ENCODE data around the gene OGDHL.

DNA sequence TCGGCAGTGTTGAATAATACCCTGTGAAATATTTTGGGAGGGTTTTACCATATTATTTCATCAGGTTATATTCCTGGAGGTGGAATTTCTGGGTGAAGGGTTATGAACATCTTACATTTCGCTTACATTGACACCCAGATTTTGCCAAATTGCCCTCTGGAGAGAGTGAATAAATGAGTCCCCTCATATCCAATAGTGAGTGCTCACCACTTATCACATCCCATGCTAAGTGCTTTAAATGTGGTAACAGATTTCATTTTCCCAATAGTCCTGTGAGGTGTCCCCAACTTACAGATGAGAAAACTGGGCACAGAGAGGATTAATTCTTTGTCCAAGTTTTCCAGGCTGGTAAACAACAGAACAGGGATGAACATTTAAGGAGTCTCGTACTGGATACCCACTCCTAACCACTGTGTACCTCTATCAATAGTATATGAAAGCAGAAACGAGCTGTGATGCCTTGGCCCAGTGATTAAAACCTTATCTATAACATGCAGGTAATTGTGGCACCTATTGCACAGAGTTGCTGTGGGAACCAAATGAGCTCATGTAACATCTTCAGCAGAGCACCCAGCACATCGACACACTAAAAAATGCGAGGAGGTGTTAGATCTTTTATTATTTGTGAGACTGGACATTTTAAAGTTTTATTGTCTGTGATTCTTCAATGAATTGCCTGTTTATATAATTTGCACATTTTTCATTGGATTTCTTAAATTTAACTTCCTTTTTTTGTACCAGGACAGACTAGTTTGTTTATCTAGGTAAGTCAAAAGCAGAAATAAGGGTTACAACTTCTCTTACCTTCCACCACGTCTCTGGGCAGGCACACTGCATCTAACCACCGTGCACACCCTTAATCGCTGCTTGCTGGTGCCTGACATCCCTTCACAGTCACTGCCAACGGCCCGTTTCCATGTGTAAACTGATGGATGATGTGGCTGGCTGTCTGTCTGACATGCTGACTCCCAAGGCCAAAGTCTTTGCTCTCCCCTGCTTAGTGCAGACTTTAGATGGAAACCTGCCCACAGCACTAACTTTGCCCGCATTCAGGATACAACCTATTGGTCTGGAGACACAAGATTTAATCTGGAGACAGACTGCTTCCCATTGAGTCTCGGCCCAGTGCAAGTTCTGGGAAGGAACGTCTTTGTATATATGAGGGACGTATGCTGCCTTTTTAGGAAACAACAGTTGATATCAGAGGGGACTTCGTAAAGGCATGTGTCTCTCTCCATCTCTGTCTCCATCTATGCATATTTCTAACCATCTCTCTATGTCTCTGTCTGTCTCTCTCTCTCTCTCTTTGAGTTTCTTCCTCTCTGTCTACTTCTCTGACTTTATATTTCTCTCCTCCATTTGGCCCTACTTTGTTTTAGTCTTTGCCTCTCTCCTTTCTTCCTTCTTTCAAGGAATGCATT, 1.3 kb downstream of the TMEM273 start:
- PRO-cap = no peak

DNA sequence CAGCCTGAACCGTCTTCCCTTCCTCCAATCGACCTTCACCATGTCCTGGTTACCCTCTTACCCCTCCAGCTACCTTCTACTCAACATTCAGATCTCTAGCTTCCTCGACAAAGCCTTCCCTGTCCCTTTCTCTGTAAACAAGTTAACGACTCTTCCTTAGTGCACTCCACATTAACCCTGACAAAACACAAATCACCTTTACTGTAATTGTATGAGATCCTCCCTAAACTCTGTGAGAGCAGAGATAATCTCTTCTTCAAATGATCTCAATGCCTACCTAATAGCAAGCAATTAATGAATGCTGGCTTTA, 42.9 kb downstream of the ERCC6 start:
- PRO-cap = no peak

DNA sequence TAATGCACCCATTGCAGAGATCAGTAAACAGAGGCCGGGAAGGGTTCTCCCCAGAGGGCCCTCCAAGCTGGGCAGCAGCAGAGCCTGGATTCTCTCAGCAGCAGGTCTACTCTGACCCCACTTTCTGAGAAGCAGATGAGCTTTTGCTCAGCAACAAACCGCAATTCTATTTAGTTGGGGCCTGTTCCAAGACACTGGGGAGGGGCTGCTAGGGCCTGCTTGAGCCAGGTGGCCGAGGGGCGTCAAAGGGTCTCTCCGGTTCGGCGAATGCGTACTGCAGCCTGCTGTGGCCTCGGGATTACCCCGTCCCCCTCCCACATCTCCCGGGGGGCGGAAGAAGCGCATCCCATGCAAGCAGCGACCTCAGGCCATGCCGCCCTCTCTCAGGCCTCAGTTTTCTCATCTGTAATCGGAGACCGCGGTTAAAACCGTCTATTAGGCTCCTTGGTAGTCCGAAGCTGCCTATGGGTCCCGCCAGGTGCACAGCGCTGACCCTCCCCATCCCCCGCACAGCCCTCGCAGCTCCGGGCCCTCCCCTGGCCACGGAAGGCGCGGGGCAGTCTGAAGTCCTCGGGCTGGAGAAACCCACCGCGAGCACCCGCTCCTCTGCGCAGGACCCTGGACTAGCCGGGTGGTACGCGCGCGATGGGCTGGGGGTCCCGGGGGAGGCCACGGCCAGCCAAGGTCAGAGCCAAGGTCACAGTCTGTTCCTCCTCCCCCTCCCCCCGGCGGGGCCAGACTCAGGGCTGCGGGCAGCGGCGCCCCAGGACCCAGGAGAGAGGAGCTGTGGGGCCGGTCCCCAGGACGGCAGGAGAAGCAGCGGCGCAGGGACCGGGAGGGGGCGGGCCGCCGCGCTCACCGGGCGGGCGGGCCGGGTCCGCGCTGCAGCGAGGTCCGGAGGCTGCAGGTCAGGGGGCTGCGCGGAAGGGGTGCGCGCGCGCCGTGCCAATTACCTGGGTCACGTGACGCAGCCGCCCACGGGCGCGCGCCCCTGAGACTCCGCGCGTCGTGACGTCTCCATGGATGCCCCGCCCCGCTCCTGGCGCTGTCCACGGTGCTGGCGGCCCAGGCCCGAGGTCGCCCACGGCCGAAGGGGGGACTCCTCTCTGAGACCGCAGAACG, at the start of gene OGDHL:
OGDHL (minus strand) TSS at position 944 of the 1,122 bp plus-strand sequence.
- PRO-cap = no peak

DNA sequence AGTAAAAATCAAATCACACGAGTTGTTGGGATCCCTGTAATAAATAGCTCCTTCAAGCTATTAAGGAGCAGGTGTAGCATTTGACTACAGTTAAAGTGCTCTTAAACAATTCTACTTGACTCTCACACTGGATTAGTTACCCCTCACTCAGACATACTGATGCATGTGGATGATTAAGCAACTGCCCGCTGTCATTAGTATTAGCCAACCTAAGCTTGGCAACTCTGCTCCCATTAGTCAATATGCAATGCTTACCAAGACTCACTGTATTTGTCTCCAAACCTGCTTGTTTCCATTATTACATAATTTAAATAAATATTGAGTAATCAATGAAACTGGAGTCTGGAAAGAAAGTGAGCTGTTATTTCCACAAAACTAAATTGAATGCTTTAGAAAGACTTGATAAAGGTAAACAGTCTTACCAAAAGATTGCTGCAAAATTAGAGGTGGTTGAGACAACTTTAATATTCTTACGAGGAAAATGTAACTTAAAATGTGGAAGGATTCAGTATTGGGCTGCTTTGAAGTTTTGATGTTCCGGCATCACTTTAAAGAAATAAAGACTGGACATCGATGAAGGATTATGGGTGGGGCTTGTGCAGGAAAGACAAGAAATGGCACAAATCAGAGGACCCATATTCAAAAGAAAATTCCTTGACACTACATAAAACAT, 144.1 kb upstream of the ASAH2 start:
- PRO-cap = no peak

DNA sequence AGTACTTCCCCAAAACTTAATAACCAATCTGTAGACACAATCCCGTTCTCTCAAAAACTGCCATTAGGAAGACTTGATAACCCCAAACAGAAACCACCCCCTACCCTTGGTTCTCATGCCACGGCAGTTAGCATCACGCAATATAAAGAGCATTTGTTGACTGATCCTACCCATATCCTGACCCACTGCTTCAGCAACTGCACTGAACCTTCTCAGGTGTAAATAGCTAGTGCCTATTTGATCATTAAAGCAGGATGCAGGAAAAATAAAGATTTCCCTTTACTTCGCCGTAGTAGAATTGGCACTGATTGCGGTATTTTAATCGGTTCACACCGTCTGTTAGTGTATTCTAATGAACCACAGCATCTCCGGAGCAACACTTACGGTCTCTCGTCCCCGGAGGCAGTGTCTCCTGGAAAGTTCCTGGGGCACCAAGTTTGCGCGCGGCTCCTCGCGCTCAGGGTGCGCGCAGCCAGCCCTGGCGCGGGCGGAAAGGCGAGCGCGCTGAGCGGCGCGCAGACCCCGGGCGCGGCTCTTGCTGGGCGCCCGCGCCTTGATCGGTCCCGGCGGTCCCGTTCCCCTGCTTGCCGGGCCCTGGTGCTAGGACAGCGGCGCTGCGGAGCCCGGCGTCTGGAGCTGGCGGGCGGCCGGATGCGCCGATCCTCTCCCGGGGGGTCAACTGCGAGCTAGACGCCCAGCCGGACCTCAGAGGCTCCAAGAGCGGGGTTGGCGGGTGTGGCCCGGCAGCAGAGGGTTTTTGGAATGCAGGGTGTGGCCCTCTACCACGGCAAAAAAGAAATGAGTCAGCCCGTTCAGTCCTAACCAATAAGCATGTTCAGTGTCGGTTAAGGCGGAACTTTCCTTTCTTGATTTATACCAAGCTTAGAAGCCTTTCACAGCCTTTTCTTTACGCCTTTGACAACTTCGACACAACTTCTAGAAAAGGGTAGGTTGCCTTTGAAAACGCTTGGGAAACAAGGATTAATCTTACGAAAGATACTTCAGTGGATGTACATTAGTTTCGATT, 166.7 kb upstream of the ASAH2 start:
- PRO-cap = bidirectional peak, plus-strand start at position 898 of the sequence, minus-strand start at position 764 of the sequence

DNA sequence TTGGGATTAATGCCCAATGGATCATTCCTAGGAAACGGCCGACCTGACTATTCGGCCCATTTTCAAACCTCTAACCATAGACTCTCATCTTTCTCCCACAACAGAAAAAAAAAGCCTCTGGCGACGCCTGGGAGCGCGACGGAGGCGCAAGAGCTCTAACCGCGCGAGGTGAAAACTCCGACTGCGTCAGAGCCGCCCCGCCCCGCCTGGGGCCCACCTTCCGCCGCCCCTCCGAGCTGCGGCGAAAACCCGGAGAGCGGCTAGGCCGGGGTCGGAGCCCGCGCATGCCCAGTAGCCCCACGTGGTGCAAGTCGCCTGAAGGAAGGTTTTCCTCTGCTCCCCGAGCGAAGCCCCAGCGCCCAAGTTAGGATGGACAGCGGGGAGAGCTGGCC, 631 bp upstream of the SGMS1 start:
- PRO-cap = bidirectional peak, plus-strand start at position 327 of the sequence, minus-strand start at position 179 of the sequence

DNA sequence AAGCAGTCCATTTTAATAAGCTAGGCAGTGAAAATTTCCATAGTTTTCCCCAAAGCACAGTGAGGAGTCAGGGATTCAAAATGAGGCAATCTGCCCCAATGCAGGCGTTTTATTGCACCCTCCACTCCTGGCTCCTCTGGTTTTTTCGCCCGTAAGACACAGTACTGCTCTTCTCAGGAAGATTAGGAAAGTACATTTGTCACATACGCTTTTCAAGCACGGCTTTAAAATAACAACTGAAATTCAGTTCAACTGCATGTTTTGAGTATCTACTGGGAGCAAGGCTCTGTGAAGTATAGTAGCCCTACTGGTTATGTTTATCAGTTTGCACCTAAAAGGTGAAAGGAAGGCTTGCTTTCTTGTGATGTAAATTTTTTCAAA, 1.9 kb upstream of the SGMS1 start:
- PRO-cap = no peak

DNA sequence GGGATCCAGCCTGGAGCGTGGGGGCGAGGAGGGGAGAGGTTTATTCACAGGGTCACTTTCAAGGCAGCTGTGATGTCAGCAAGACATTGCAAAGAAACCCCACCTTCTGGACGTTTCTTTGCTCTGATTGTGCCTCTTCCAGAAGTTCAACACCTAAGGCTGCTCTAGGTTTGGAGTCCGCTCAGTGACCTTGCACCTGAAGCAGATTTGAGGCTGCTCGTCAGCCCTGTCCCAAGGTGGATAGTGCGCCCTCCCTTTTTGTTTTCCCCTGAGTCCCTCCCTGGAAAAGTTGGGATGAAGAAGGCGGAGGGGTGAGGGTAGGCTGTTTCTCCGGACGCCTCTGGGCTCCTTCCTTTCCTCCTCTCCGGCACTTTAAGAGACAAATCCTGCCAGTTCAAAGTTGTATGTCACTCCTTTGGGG, 82.0 kb upstream of the PRKG1 start:
- PRO-cap = bidirectional peak, plus-strand start outside the sequence, minus-strand start at position 374 of the sequence

DNA sequence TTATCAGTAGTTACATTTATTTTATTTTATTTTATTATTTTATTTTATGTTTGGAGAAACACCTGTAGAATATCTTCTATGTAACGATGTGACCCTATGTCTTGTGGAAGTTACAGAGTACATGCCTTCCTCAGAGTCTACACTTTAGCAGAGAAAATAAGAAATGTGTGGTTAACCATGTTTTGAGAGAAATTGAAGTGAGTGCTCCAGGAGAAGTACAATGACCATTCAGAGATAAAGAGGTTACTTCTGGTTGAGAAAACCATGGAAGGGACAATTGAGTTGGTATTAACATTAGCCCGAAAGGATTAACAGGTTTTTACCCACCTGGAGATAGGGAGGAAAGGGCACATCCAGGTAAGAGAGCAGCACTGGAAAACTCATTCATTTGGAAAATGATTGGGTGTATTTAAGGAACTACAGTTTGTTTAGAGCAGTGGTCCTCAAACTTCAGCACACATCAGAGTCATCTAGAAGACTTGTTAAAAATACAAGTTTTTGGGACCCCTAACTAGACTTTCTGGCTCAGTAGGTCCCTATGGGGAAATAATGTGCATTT, 191.3 kb downstream of the PRKG1 start:
- PRO-cap = no peak

DNA sequence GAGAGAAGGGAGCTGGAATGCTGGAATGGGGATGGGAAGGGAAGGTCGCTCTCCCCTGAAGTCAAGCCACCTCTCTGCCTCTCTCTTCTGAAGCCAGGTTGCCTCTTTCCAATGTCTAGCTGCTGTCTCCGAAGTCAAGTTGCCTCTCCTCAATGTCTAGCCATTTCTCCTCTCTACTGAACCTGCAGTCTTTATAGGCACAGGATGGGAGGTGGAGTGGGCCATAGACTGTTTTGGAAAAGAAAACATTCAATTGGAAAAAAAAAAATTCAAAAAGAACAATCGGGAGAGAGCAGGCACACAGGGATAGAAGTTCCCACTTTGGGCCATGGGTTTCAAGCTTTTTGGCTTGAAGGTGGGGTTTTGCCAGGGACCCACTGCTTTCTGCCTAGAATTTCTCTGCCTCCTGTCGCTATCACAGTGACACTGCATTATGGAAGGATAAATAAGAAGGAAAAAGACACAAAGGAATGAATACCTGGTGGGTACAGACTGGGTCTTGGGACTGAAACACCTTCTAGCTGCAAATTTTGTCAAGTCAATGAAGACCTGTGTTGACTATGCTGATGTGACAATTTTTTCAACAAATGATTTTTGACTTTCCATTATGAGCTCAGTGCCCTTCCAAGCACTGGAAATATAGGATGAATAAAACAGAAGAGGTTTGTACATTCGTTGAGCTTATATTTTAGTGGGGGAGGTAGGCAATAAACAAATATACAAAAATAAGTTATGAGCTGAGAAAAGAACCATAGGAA, 183.0 kb downstream of the CSTF2T start:
- PRO-cap = no peak

DNA sequence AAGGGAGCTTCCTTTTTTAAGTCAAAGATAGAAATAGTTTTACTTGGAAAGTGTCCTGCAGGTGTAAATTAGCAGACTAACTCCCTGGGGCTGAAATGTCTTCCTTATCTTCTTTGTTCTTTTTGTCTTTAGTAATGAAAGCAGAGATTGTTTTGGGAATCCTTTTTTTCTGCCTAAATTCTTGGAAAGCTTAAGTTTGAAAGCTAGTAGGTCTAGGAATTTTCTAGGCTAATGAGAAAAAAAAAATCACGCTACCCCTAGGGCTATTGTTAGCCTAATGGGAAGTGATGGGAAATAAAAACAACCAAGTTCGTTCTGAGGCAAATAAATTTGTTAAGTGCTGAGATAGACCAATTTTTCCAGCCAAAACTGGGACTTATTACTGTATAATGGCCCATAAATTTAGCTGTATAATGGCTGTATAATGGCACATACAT, 139.2 kb upstream of the CSTF2T start:
- PRO-cap = no peak

GRCh38 chr10:51894627-51895057, 195.2 kb upstream of the CSTF2T start:
- PRO-cap = no peak

GRCh38 chr10:52232501-52233183, 81.4 kb upstream of the DKK1 start:
- PRO-cap = no peak

GRCh38 chr10:52308723-52309146, 5.3 kb upstream of the DKK1 start:
- PRO-cap = no peak

- PRO-cap = no peak
These were observed 609.6 kb upstream of the PCDH15 start for GRCh38 chr10:55410456-55411138.

GRCh38 chr10:56778266-56778465, 417.1 kb upstream of the ZWINT start:
- PRO-cap = no peak

GRCh38 chr10:57703659-57704291, 563.9 kb downstream of the IPMK start:
- PRO-cap = no peak

DNA sequence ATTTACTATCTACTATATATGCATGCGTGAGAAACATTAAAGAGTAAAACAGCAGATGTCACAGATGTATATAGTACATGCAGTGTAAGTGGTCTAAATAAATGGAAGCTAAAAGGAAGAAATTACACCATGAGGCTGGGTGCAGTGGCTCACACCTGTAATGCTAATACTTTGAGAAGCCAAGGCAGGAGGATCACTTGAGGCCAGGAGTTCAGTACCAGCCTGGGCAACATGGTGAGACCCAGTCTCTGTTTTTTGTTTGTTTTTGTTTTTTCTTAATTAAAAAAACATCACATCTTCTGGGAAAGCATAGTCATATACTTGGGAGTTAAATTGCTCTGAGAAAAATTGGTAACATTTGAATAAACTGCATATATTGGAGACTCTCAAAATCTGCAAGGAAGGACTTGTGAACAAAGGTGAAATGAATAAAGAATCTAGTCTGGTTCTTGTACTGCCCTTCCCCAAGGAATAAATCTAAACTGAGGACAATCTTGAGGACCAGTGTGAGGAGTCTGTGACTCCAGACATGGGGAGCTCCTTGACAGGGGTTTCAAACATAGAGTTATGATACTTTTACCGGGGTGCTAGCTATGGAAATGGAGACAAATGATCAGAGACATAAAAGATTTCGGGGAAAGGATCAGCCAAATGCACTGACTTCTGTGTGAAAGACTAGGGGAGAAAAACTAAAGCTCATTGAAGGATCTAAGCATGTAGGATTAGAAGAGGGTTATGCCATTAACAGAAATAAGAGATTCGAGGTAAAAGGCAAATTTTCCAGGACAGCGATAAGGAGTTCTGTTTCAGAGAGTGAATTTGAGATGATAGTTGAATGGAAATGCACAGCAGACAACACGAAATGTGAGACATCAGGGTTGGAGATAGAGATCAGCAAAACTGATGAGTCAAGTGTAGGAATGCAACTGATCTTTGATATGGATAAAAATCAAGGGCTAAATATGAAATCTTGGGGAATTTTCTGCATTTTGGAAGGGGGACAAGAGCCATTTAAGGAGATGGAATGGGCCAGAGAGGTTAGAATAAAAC, 11.1 kb downstream of the CISD1 start:
- PRO-cap = no peak

GRCh38 chr10:58396218-58397417, 11.4 kb downstream of the TFAM start:
- PRO-cap = no peak

- PRO-cap = no peak
These were observed 21.2 kb downstream of the BICC1 start for GRCh38 chr10:58533598-58534646.

All from tibial artery (tissue), 1 donor.